ENCODE data around the gene NAALADL2.

GRCh38 chr3:172315298-172316012 is 132.8 kb downstream of the GHSR start:
- RAMPAGE, long total RNA, result no peak
- RRBS, result no CpG with 5 or more reads among the region's 14 CpGs

DNA sequence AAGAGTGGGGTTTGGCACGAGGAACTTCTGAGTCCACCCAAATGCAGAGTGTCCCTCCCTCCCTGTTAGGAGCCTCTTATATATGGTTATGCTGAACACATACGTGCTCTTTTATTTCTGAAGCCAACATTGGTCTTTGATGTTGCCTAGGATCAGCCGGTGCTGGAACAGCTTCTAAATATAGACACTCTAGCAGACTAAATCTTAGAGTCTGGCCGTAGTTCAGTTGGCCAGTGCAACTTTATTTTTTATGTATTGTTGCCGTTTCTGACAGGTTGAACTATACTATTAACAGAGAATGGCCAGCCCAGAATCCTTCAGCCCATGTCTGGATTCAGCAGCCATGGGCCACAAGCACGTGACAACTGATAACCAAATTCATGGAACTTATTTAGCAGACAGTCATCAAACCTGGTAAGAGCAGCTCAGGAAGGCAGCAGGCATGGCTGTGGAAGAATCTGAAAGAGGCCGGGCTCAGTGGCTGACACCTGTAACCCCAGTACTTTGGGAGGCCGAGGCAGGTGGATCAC is 128.6 kb downstream of the GHSR start:
- RAMPAGE, long total RNA, result no peak
- RRBS, result no CpG with 5 or more reads among the region's 8 CpGs

GRCh38 chr3:172351562-172352242 is 96.6 kb downstream of the GHSR start:
- RAMPAGE, long total RNA, result no peak
- RRBS, result no CpG with 5 or more reads among the region's 5 CpGs

GRCh38 chr3:172512973-172513787 is 10.1 kb downstream of the TNFSF10 start:
- RAMPAGE, long total RNA, result no peak
- RRBS, result no CpG with 5 or more reads among the region's 6 CpGs

- RAMPAGE, long total RNA, result no peak
- RRBS, result no CpG with 5 or more reads among the region's 3 CpGs
Observed at GRCh38 chr3:172536332-172537033, 13.3 kb upstream of the TNFSF10 start.

DNA sequence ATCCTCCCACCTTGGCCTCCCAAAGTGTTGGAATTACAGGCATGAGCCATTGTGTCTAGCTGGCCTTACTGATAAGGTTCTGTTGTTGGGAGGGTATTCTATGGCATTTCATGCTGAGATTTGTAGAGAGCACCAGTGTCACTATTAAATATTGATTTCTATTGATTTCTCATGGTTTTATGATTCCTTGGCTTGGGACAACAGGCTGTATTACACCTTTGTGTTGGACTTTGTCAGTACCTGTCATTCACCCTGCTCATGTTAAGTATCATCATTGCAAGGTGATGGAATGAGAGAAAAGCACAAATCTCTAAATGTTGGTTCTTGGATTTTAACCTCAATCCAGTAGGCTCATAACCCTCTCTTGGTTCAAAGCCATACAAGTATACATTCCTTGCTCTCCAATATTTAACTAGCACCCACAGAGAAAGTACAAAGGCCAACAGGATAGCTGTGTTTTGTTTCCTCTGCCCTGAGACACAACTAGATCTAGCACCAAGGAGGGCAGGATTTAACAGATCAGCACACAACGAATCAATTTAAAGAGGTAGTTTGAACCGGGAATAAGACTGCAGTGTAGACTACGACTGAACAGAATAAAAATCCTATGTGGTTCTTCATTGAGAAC is 77.9 kb upstream of the TNFSF10 start:
- RAMPAGE, long total RNA, result no peak
- RRBS, result no CpG with 5 or more reads among the region's 3 CpGs

DNA sequence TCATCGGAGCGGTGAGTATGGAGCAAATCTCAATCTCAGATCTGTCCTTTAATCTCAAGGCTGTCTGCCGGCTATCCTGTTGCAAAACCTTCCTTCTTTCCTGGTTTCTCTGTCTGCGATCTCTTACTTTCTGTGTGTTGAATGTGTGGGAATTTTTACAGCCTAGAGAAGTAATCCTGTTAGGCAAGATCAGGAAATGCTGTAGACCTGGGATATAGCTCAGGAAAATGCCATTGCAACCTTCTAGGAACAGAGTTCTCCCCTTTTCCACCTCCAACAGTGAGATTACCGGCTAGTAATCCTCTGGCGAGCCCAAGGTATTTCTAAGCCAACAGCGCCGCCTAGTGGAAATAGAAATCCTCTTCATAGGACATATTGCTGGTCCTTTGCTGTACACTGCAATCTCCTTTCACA is 44.2 kb downstream of the NCEH1 start:
- RAMPAGE, long total RNA, result no peak
- RRBS, result no CpG with 5 or more reads among the region's 8 CpGs

DNA sequence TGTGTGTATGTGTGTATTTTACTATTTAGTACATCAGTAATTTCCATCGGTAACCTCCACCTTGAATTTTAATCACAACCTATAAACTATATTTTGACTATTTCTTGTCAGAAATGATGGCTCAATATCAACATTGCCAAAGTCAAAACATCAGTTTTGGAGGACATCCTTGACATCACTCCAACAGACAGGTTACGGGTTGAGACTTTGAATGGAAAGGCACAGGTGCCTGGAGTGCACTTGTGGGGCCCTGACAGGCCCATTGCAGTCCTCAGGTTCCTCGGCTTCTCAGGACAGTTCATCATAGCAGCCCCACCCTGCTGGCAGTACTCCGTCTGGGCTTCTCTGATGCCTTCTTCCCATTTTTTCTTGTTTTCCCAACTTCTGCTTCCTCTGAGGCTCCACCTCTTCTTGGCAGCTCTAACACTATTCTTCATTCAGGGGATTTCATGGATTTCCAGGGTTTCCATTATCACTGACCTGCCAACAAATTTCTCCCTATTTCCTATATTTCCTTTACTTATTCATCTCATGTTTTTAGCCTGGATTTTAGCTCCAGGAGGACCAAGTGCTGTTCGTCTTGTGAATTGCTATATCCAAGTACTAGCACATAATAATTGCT is 16.3 kb downstream of the NCEH1 start:
- RAMPAGE, long total RNA, result no peak
- RRBS, result no CpG with 5 or more reads among the region's 5 CpGs

DNA sequence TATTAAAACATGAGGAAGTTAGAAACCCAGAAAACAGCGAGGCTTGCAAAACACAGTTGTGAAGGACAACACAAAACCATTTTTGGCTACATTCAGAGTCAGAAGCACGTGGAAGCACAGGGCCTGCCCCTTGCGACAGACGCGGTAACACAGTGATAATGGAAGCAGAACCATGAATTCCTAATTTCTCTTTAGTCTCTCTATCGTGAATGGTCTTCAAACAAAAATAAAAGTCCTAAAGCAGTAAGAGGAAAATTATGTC is 12.2 kb downstream of the NCEH1 start:
- RAMPAGE, long total RNA, result no peak
- RRBS, result no CpG with 5 or more reads among the region's 6 CpGs

GRCh38 chr3:173398065-173398523 is 550 bp downstream of the NLGN1 start:
- RAMPAGE, long total RNA, result no peak
- RRBS, result no CpG with 5 or more reads among the region's 17 CpGs

GRCh38 chr3:173911428-173911790 is 513.9 kb downstream of the NLGN1 start:
- RAMPAGE, long total RNA, result no peak
- RRBS, result no CpG with 5 or more reads among the region's 2 CpGs

DNA sequence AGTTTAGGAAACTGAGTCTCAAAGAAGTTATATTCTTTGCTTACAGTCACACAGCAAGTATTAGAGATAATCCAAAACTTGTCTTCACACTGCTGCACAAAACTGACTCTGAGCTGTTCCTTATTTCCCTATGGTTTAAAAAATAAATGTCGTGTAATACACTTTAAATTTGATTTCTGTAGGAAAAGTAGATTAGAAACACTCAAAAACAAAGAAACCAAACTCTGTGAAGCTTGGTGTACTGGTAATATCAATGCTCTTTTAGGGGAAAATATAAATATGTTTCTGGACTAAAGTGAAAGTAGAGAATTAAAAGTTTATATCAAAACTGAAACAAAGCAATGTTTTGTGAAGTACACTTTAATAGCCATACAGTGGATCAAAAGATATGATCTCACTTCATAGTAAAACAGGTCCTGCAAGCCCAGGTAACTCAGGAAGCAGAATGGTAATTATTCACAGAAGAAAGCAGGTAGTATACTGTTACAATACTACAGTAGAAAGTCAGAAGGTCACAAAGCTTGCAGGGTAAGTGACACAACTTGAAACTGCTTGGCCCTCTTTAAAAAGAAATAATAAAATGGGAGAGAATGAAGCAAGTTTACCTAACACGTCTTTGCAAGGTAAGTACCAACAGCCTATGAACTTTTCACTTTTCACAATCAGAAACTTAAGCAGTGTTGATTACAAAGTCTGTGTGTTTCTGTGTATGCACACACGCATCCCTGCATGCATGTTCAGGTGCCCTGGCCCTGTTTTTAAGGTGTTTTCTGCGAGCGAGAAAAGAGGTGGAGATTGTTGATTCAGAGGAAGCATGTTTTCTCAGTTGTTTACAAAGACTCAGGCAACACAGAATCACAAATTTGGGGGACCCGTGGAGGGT is at the start of gene NAALADL2:
Gene NAALADL2, plus strand, starts transcription at position 507 of the 883 bp plus-strand sequence.
- RAMPAGE, long total RNA, result no peak
- RRBS, result no CpG with 5 or more reads among the region's 6 CpGs

DNA sequence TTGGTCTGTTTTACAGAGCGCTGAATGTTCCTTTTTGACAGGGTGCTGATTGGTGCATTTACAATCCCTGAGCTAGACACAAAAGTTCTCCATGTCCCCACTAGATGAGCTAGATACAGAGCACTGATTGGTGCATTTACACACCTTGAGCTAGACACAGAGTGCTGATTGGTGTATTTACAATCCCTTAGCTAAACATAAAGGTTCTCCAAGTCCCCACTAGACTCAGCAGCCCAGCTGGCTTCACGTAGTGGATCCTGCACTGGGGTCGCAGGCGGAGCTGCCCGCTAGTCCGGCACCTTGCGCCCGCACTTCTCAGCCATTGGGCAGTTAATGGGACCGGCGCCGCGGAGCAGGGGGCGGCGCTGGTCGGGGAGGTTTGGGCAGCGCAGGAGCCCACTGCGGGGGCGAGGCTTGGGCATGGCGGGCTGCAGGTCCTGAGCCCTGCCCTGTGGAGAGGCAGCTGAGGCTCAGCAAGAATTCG is 835.3 kb downstream of the TBL1XR1 start:
- RAMPAGE, long total RNA, result no peak
- RRBS, result no CpG with 5 or more reads among the region's 20 CpGs

GRCh38 chr3:176853471-176853922 is 343.8 kb downstream of the TBL1XR1 start:
- RAMPAGE, long total RNA, result no peak
- RRBS, result no CpG with 5 or more reads among the region's 2 CpGs

DNA sequence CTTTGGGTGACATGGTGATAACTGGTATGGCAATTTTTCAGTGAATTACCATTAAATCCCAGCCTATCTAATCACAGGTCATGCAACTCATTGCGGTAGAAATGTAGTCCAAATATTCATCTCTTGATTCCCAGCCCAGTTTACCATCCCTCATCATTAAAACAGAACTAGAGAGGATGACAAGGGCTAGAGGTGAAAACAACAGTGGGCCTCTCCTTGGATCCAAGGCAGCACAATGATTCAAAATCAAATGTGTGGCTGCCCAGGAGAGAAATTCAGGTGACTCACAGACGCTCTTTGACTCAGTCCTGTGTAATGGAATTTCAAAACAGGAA is 246.6 kb downstream of the TBL1XR1 start:
- RAMPAGE, long total RNA, result no peak
- RRBS, result no CpG with 5 or more reads among the region's 2 CpGs

DNA sequence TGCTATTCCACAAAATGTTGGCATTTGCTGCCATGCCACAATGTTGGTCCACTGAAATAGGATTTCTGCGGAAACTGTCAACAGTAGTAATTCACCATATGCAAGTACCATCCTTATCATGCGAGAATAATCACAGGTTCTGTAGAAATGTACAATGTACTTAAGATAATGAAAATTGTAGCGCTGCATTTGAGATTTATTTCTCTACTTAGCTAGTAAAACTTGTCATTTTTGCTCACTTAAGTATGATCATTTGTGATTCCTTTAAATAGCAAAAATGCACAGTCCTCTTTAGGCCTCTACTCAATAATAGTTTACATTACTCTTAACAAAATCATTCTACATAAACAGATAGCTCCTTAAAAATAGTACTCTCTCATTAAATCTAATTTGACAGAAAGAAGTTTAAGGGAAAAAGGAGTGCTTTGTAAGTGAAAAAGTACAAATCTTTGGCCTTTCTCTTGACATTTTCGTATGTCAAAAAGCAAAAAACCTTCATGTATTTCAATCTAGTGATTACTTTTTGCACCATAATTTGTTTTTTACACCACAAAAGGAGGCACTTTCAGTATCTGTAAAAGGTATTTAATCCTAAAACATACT is 175.5 kb downstream of the TBL1XR1 start:
- RAMPAGE, long total RNA, result no peak
- RRBS, result no CpG with 5 or more reads among the region's 4 CpGs

- RAMPAGE, long total RNA, result no peak
- RRBS, result no CpG with 5 or more reads among the region's 4 CpGs
Observed at GRCh38 chr3:177102457-177103226, 94.6 kb downstream of the TBL1XR1 start.

GRCh38 chr3:177116220-177117130 is 80.8 kb downstream of the TBL1XR1 start:
- RAMPAGE, long total RNA, result no peak
- RRBS, result no CpG with 5 or more reads among the region's 7 CpGs

- RAMPAGE, long total RNA, result no peak
- RRBS, result no CpG with 5 or more reads among the region's 6 CpGs
Observed at GRCh38 chr3:177120179-177120776, 77.0 kb downstream of the TBL1XR1 start.

DNA sequence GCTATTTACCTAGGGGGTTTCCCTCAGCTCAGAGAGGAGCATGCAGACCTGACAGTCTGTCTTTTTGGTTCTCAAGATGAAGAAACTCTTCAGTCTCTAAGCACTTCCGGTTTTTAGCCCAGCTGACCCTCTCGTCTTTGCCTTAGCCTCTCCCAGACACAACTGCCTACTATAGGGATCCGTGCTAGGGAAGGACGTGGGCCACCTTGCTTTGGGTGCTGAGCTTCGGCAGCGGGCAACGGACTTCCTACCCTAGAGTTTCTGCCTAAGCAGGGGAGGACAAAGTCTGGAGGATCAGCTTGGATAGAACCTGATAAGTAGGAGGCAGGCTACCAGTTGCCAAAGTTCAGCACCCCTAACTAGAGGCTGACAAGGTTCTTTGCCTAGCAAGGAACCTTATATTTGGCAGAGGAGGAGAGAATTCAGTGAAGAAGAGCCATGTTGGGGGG is 164.3 kb upstream of the TBL1XR1 start:
- RAMPAGE, long total RNA, result no peak
- RRBS, result no CpG with 5 or more reads among the region's 7 CpGs

Measured in epithelial cell of alveolus of lung (primary cell).